Cardiac muscle cell (in vitro differentiated cells and primary cell): ENCODE measurements around a stretch of chr4.

DNA sequence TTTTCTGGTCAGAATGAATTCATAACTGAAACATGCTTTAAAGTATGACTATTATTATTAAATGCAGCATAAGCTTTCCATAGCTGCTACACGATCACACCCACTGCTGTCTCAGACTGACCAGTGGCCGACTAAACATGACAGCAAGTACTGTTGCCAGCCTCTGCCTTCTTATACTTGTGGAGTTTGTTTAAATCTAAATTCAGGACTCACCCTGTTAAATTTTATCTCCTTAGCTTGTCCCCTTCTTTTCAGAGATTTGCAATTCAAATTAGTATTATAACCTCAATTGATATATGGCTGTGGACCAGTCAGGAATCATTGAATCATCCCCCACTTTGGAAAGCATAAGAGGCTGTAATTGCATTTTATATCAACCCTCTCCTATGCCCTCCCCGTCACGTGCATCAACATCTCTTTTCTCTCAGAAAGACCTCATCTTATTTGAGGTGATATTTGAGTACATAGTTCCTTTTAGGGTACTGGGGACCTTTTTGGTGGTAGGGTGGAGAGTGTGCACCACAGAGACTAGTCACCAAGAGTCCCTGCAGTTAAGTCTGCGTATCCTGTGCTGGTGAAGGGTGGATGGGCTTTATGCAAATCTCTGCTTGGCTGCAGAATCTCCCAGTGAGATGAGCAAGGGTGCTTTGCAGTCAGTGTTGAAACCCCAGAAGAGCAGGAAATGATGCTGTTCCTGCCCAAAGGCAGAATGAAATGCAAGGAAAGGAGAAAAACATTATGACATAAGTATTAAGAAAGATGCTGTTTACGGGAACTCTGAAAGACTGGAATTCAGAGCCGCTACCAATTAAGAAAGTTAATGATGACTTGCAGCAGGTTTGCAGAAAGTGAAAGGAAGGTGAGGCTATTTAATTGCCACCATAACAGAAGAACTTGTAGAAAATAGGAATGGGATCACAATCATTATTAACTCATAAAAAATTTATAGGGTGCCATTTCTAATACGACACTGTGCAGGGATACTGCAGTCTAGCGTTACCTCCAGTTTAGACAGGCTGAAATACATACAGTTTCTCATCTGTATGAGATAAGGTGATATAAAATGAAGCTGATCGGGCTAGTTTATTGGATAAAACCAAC, 25.3 kb upstream of the ACSL1 start:
- RAMPAGE, long total RNA = no peak
- RRBS = no CpG with 5 or more reads among the region's 10 CpGs

DNA sequence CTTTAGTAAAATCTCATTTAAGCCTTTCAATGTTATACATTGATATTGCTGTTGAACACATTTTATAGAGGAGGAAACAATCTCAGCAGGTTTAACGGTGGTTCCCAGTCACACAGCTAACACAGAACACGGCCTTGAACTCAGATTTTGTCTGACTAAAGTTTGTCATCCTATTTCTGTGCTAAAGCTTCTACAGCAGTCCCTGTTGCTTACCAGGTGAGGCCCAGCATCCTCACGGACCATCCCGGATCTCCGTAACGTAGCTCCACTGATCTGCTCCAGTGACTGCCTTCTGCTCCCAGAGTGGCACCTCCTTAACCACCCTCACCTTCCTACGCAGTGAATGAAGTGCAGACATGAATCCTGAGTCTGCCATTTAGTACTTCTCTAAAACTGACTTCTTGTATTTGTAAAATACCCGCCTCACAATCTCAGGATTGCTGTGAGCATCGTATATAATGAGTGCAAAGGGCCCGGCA, 27.6 kb upstream of the ACSL1 start:
- RAMPAGE, long total RNA = no peak
- RRBS = no CpG with 5 or more reads among the region's 10 CpGs

GRCh38 chr4:185019280-185019935, 1.1 kb downstream of the HELT start:
- RAMPAGE, long total RNA = no peak
- RRBS = 2% methylated on average over 5 of the region's 49 CpGs

DNA sequence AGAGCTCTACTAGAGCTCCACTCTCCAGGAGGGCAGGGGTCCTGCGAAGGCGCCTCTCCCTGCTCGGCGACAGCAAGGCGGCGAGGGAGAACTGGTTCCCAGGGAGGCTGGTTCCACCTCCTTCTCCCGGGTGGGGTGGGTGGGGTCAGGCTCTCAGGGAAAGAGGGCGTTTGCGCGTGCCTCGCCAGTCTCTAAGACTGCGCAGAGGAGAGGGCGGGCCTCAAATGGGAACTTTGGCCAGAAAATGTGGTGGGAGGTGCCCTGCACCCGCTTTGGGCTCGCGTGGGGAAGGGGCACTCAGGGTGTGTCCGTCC, 1.6 kb downstream of the HELT start:
- RAMPAGE, long total RNA = no peak
- RRBS = no CpG with 5 or more reads among the region's 17 CpGs

- RAMPAGE, long total RNA = no peak
- RRBS = 1% methylated on average over 11 of the region's 101 CpGs
Measured at GRCh38 chr4:185209971-185211030, 903 bp downstream of the SNX25 start.

DNA sequence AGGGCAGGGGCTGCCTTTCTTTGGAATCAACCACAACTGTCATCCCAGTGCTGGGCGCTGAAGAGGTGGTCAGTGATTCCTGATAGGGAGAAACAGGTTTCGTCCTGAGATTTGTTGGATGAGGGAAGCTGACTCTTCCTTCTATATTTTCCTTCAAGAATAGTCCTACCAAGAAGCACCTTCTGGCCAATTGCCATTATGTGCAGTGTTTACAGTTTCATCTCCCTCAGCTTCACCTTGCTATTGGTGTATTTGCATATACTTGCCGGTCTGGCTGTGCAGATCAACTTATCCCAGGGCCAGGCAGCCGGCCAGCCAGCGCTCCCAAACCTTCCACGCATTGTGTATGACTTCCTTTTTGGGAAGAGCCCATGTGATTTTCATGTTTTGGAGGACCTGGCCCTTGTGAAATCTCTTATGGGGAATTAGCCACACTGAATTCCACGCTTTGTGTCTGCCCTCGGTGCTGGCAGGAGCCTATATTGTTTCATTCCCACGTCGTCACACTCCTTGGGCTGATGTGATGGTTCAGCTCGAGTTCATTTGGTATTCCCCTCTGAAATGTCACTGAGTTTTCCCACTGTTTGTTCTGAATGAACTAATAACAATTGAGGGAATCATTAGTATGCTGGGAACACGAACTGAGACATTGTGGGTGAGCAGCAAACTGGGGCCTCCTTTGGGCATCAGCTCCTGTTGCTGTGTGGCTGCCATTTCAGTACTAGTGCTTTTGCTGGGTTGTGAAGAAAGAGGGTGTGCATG, 5.9 kb upstream of the PDLIM3 start:
- RAMPAGE, long total RNA = no peak
- RRBS = no CpG with 5 or more reads among the region's 12 CpGs

- RAMPAGE, long total RNA = no peak
- RRBS = no CpG with 5 or more reads among the region's 20 CpGs
Measured at GRCh38 chr4:185588821-185589726, 53.8 kb upstream of the PDLIM3 start.

- RAMPAGE, long total RNA = no peak
- RRBS = no CpG with 5 or more reads among the region's 11 CpGs
Measured at GRCh38 chr4:185599687-185600382, 64.5 kb upstream of the PDLIM3 start.

DNA sequence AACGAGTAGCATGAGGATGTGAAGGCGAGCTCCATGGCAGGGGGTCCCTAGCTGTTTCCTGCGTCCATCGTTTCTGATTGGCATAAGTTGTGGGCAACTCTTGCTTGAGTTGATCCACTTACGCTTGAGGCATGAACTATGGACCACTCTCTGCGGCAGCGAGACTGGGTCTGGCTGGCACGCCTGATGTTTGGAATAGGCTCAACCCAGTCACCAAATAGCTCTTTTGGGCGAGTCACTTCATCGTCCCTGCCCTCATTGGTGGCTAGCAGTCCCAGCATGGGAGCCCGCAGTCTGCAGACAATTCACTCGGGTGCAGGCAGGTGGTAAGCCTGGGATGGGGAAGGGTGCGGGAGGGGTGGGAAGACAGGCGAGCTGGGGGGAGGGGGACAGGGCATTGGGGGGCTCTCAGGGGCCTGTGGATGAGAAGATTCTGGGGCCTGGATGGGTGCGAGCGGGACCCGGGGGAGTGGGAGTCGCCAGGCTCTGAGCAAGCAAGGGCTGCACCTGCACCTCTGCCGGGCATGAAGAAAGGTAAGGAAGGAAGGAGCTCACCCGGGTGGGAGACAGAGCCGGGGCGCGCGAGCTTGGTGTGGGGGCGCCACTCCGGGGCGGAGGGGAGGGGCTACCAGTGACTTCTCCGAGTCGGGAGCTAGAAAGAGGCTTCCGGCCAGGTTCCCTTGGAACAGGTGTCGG, 103.2 kb upstream of the PDLIM3 start:
- RAMPAGE, long total RNA = no peak
- RRBS = 16% methylated on average over 9 of the region's 31 CpGs

DNA sequence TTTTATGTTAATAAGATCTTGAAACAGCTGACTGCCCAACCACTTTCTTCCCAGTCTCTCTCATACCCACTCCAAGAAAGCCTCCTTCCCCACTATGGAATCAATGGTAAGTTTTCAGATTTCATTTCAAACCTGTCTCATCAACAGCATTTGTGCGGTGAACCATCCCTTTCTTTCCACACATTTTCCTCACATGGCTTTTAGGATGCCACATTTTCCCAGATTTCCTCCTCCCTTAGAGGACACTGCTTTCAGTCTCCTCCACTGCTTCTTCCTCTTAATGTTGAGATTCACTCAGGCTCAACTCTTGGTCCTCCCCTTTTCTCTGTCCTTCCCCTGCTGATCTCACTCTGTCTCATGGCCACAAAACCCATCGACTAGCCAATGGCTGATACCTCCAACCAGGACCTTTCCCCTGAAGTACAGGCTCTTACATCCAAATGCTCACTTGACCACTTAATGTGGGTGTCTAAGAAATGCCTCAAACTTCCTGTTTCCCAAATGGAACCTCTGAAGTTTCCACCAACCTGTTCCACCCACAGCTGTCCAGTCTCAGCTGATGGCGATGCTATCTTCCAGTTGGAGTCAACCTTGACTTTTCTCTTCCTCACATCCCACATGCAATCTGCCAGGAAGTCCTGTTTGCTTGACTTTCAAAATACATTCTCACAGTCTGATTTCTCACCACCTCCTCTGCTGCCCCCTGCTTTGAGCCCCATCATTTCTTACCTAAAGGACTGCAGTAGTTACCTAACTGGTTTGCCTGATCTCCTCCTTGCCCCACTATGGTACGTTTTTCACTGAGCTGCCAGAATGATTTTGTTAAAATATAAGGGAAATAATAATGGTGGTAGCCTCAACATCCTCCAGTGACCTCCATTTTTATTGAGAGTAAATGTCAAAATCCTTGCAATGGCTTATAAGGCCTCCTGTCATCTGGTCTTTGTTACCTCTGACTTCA, 138.0 kb downstream of the SORBS2 start:
- RAMPAGE, long total RNA = no peak
- RRBS = no CpG with 5 or more reads among the region's 4 CpGs

DNA sequence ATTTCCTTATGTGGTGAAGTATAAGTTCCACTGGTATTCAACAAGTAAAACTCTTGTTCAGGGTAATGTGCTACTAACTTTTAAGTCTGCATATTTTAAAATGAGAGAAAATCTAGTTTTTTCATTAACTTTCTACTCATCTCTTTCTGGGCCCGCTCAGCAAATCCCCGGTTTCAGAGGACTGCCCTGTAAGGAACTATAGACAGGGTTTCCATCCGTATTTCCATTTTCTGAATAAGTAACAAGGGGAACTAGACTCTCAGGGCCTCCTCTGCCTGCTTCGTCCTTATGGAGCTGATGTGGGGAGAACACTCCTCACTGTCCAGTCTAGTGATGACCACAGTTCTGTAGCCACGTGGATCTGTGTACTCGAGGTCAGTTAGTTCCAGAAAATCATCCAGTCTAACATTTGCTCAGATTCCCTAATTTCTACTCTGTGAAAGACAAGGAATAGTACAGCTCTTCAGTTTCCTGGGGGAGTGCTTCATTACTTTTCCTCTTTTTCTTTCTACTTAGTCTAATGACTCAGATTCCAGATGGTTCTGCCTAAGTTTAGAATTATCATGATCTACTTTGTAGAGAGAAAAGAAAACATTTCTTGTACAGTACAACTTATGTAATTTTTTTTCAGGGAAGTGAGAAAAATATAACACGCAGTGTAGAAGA, 82.7 kb downstream of the SORBS2 start:
- RAMPAGE, long total RNA = no peak
- RRBS = no CpG with 5 or more reads among the region's 7 CpGs

GRCh38 chr4:185747198-185747530, 64.8 kb downstream of the SORBS2 start:
- RAMPAGE, long total RNA = no peak
- RRBS = no CpG with 5 or more reads among the region's 3 CpGs

DNA sequence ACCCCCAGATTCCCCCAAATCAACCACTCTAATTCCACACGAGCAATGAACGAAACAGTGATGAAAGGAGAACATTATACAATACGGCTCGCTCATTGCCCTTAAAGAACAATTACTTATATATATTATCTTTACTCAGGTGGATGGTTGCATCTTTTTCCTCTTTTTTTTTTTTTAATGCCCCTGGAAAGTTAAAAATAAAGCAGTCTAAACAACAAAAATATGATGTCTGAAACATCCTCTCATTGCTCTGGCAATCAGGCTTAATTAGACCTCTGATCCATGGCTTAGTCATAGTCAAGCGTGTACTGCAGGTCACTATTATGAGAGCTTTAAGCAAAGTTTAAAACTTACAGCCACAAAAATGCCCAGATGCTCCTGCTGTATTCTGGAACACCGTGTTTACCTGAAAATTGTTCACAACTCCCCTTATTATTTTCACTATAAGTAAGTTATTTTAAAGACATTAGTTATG, 37.3 kb downstream of the SORBS2 start:
- RAMPAGE, long total RNA = no peak
- RRBS = no CpG with 5 or more reads among the region's 6 CpGs

DNA sequence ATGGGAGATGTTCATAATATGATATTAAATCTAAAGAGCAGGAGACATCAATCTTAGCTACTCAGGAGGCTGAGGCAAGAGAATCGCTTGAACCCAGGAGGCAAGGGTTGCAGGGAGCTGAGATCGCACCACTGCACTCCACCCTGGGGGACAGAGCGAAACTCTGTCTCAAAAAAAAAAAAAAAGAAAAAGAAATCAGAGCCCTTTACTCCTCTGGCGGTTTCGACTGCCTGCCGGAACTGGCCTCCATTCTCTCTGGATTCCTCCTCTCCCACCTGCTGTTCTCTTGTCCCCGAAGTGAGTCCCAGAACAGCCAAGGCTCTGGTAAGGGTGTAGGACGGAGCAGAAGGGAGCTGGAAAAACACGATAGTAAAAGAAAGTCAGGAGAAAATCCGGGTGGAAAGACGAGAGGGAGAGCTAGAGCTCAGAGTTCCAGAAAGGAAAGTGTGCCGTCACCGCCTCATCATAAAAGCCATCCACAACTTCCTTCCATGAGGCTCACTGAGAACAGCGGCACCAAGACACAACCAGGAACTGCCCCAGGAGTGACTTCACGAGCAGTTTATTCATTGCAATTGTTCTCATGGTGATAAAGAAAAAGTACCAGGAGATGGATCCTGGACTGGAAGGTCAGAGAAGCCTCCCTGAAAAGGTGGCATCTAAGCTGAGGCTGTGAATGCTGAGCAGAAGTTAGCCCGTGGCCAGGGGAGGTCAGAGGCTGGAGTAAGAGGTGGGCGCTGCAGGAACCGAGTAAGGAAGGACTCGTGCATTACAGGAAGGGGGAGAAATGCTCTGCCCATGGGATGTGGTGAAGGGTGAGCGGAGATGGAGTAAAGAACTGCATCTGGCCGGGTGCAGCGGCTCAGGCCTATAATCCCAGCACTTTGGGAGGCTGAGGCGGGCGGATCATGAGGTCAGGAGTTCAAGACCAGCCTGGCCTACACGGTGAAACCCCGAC, 12.4 kb downstream of the TLR3 start:
- RAMPAGE, long total RNA = no peak
- RRBS = 100% methylated on average over 1 of the region's 26 CpGs

DNA sequence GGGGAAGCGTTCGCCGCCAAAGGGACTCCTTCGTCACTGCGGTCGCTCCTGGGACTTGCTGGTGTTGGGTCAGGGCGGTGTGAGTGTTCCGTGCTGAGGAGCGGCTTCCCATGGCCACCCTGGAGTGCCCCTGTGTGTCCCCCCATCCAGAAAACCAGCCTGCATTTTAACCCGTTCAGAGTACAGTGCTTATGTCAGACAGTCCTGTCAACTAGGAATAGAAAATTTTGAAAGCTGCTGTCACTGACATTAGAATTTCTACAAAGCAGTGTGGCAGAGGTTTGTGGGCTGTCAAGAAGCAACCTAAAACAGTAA, 46.1 kb upstream of the CYP4V2 start:
- RAMPAGE, long total RNA = no peak
- RRBS = no CpG with 5 or more reads among the region's 10 CpGs

- RAMPAGE, long total RNA = no peak
Measured at GRCh38 chr4:186227711-186228207, 452 bp downstream of the KLKB1 start.

DNA sequence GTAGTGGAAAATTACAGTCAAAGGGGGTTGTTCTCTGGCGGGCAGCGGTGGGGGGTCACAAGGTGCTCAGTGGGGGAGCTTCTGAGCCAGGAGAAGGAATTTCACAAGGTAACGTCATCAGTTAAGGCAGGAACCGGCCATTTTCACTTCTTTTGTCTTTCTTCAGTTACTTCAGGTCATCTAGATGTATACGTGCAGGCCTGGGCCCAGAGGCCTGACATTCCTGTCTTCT, 14.7 kb downstream of the KLKB1 start:
- RAMPAGE, long total RNA = no peak
- RRBS = no CpG with 5 or more reads among the region's 5 CpGs

- RAMPAGE, long total RNA = no peak
- RRBS = no CpG with 5 or more reads among the region's 24 CpGs
Measured at GRCh38 chr4:186668797-186669674, 54.6 kb downstream of the FAT1 start.

DNA sequence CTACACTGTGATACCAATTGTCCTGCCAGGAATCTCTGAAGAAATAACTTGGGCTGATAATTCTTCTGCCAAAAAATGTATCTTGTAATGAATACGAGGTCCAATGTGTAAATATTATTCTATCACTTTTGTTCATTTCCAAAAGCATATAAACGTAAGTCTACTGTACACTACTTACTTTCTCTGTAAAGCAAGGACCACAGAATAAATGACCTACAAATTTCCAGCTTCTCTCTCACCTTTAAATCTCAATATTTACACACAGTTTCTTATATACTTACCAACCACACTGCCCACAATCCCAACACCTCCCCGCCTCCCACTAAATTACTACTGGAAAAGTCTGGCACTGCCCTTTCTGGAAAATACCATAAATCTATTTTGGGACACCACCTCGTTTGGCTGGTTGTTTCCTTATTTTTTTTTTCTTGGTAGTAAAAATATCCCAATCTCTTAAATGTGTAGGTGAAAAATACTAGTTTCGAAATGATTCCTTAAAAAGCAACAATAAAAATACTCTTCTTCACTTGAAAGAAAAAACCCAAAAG, 19.6 kb downstream of the FAT1 start:
- RAMPAGE, long total RNA = no peak
- RRBS = no CpG with 5 or more reads among the region's 5 CpGs

DNA sequence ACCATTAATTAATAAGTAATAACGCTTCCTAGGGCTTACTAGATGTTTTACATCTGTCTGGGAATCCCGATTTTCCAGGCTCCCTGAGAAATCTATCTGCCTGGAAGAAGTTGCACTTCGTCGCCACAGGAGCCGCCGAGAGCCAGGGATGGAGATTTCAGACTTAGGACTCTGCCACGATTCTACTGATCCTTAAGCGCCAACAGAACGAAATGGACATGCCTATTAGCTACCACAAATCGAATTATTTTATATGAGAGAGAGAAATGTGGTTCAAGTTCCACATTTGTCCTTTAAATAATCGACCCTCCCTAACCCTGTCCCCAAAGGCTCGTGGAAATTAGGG, 1.8 kb upstream of the FAT1 start:
- RAMPAGE, long total RNA = no peak
- RRBS = no CpG with 5 or more reads among the region's 12 CpGs